Mononuclear cell (primary cell): ENCODE measurements around the genes VGLL3 and NSUN3.

DNA sequence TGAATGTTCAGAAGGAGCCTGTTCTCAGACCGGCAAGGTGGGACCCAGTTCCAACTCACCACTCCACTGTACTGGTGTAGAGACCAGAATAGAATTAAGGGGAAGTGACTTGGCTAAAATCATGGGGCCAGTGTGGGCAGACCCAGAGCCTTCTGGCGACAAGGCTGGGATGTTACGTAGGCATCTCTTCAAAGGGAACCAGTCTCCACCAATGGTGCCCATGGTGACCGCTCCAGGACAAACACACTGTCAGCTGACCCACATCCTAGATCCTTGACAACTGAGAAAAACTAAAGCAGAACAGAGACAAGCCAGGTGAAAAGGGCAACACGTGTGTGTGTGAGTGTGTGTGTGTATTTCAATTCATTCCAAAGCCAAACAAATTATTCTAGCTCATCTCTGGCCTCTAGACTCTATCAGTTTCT is 321.7 kb upstream of the FRG2C start:
- RRBS, result no CpG with 5 or more reads among the region's 5 CpGs

DNA sequence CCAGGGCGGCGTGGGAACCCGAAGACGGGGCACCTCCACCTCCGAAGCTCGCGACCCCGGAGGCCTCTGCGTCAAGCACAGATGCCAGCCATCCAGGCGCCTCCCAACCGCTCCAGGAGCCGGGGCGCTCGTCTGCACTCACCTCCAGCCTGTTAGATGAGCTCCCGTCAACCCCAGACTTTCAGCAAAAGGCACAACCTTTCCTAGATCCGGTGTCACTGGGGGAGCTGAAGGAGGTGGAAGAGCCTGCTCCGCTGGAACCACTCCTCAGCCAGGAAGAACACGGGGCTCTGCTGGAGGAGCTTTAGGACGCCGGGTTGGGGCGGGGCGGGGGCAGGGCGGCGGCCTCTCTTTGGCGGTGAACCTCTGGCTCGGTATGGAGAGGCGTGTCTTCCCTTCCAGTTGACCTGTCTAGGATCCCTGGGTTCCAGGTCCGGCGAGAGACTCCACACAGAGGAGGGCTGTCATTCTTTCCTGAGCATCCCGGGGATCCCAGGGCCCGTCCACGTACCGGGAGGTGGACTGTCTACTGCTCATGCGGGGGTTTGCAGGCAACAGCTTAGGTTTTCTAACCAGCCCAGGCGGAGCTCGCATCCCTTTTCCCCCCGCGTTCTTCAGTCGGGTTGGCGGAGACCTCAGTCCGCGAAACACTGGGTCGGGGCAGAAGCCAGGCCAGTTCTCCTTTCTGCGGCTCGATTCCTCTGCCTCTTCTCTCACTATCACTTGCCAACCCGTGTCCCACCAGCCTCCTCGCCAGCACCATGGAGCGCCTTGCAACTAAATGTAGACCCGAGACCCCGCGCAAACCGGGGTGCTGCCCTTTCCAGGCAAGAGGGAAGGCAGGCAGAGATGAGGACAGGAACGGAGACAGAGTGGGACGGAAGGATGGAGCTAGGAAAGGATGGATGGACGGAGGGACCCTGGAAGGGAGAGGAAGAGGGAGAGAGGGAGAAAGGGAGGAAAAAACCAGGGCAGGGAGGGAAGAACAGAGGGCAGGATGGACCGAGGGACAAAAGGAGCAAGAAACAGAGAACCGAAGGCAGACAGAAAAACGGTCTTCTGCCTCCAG is 6.1 kb downstream of the FRG2C start:
- RRBS, result 42% methylated on average over 11 of the region's 58 CpGs

- RRBS, result no CpG with 5 or more reads among the region's 3 CpGs
Measured at GRCh38 chr3:78796790-78797281, 971.0 kb downstream of the ROBO1 start.

GRCh38 chr3:80994856-80995197 is 766.6 kb downstream of the GBE1 start:
- RRBS, result no CpG with 5 or more reads among the region's 2 CpGs

- RRBS, result no CpG with 5 or more reads among the region's 2 CpGs
Measured at GRCh38 chr3:81547679-81548153, 213.7 kb downstream of the GBE1 start.

- RRBS, result no CpG with 5 or more reads among the region's 1 CpG
Measured at GRCh38 chr3:81744261-81744793, 17.1 kb downstream of the GBE1 start.

DNA sequence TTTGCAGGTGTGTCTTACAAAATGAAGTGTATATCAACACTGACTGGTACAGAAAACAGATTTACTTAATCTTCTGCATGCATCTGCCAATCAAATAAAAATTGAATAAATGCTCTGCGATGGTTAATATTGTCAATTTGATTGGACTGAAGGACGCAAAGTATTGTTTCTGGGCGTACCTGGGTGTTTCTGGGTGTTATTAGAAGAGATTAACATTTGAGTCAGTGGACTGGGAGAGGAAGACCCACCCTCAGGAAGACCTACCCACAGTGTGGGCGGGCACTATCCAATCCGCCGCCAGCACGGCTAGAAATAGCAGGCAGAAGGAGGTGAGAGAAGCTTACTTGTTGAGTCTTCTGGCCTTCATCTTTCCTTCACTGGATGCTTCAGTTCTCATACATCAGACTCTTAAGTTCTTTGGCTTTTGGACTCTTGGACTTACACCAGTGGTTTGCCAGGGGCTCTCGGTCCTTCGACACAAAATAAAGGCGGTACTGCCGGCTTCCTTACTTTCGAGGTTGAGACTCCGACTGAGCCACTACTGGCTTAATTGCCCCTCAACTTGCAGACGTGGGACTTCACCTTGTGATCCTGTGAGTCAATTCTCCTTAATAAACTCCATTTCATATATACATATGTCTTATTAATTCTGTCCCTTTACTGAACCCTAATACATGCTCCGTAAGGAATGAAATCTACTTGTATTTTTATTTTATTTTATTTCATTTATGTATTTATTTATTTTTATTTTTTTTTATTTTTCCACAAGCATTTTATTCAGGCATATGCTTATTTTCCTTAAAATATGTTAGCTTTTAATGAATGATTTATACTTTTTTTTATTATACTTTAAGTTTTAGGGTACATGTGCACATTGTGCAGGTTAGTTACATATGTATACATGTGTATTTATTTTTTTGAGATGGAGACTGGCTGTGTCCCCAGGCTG is 654.5 kb upstream of the CADM2 start:
- RRBS, result no CpG with 5 or more reads among the region's 15 CpGs

- RRBS, result no CpG with 5 or more reads among the region's 1 CpG
Measured at GRCh38 chr3:86722029-86722228, 269.0 kb downstream of the VGLL3 start.

- RRBS, result 5% methylated on average over 25 of the region's 73 CpGs
Measured at GRCh38 chr3:86990798-86991628, at the start of gene VGLL3. TSS of gene VGLL3 (minus strand) at chr3:86991149.

- RRBS, result no CpG with 5 or more reads among the region's 13 CpGs
Measured at GRCh38 chr3:87088487-87088916, 97.6 kb upstream of the VGLL3 start.

GRCh38 chr3:87791472-87791751 is 1.1 kb upstream of the HTR1F start:
- RRBS, result no CpG with 5 or more reads among the region's 2 CpGs

DNA sequence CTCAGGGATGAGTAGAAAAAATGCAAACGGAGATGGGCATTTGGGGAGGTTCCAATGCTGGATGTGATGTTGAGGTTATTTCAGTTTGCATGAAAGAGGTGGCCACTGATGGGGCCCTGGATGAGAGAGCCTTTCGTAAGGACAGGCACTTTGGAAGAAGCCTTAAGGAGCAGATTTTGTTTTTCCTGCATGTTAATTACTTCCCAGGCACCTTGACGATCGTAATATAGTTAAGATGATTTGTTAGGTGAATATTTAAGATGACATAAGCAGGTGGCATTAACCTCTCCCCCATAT is 1.1 kb downstream of the HTR1F start:
- RRBS, result no CpG with 5 or more reads among the region's 4 CpGs

- RRBS, result no CpG with 5 or more reads among the region's 2 CpGs
Measured at GRCh38 chr3:88031724-88032192, 27.0 kb downstream of the CGGBP1 start.

DNA sequence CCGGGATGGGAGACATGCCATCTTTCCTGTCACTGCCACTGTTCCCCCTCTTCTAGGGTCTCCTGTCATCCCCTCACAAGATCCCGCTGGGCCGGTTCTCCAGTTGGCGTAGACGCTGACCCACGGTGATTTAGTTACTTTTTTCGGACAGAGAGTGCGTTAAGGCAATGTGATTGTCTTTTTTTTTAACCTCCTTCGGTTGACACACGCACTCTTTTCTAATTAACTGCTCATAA is 804 bp downstream of the ZNF654 start:
- RRBS, result 4% methylated on average over 3 of the region's 10 CpGs

- RRBS, result no CpG with 5 or more reads among the region's 3 CpGs
Measured at GRCh38 chr3:88121633-88122272, 28.0 kb upstream of the C3orf38 start.

DNA sequence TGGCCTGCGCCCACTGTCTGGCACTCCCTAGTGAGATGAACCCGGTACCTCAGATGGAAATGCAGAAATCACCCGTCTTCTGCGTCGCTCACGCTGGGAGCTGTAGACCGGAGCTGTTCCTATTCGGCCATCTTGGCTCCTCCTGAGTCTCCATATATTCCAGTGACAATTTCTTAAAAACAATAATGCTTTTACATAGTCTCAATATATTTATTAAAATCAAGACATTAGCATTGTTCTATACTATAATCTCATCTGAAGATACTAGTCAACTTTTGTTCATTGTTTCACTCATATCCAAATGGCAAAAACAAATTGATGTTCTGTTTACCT is 244.0 kb downstream of the EPHA3 start:
- RRBS, result no CpG with 5 or more reads among the region's 8 CpGs

DNA sequence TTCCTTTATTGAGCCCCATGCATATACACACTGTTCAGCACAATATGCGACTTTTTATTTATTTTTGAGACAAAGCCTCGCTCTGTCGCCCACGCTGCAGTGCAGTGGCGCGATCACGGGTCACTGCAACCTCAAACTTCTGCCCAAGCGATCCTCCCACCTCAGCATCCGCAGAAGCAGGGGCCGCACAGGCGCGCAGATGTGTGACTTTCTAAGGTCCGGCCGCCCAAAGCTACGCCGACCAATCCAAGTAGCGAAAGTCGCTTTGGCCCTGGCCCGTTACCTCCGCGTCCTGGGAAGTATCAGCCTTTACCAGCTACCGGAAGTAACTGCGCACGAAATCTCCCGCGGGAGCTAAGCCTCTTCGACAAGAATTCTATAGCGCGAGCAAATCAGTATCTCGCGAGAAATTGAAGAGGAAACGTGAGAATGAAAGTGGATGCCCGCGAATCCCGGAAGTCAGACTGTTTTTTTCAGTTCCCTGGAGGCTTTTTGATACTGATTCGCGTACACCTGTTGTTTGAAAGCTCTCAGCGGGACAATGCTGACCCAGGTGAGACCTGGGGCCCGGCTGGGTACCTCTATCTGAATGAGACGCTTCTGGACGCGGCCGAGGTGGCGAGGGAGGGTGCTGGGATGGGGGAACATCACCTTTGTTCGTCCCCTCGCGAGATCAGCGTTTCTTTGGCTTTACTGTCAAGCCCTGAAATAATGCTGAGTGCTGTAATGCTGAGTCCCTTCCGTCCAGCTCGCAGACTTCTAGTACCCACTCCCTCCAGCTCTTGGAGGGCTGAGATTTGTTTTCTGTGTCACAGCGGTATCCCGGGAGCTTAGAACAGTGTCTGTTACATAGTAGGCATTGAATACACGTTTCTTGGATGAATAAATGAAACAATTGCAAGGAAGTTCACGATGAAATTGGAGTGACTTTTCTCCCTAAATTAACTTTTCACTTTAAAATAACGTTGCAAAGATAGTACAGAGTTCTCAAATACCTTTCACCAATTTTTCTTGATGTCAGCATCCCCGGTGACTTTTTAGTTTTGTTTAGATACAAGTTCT is at the start of gene NSUN3:
TSS of gene NSUN3 (plus strand) at position 476 of the 1,062 bp plus-strand sequence.
- RRBS, result 2% methylated on average over 12 of the region's 56 CpGs

DNA sequence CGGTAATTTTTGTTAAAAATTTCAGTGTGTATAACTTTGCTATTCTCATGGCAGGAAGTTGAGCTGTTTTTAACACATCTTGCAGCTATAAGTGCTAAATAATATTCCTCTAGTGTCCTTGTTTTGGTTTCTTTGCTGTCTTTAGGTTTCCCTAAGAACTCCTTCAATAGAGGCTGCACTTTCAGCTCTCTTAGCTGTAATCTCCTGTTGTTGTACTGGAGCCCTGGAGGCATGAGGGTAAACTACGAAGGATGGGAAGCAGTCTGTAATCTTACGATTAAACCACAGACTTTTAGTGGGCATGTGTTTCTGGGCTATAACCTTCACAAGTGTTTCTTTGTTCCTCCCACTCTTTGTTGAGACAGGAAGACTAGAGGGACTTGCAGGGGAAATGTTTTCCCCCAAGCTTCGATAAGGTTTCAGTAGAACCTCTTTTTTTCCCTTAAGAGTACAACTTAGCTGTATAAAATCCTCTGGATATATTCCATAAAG is 1058.0 kb downstream of the NSUN3 start:
- RRBS, result no CpG with 5 or more reads among the region's 4 CpGs

GRCh38 chr3:96991825-96992269 is 177.5 kb downstream of the EPHA6 start:
- RRBS, result no CpG with 5 or more reads among the region's 3 CpGs

DNA sequence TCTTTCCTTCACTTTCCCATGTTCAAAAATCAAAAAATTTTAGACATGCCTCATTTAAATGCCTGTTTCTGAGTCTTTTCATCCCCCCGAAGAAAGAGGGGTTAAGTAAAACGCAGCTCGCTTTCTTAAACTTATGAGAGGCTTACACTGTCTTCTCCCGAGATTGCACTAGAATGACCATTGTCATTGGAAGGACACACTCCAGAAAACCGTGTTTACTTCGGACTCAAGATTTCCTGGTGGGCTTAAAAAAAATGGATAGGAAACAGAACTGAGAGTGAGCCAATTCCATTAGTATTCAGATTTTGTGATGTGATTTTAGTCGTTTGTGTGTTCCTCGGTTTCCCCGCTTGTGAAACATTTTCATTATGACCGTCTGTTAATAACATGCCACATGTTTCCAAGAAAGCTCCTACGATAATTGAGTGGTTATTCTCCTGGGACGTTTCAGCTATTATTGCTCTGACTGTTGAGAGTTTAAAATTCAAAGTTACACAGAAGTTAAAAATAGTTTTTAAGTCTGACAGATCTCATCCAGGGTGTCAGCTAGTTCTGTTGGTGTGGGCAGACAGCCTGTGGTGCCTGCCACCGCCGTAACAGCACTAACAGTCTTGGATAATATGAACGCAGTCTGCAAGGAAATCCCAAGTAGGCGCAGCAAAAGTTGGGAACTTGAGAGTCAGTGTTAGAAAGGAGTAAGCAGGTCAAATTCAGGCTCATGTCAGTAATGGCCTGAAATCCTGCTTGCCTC is 1.5 kb downstream of the CRYBG3 start:
- RRBS, result no CpG with 5 or more reads among the region's 16 CpGs